ENCODE measurements around a stretch of chr6.

DNA sequence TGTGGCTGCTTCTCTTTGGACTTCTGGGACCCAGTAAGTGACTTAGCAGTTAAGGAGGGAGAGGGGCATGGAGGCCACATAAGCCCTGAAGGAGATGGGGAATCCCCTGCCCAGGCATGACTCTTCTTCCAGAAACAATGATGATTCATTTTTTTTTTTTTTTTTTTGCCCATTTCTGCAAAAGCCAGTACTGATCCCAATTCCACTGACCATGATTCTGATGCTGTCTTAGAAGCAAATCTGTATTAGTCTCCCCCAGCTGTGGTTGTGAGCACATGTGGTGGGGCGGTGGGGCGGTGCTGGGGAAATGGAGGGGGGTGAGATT, 432 bp downstream of the MUC22 start:
- RRBS, result no CpG with 5 or more reads among the region's 2 CpGs

GRCh38 chr6:31021407-31022142, 11.3 kb downstream of the MUC22 start:
- RRBS, result no CpG with 5 or more reads among the region's 14 CpGs

GRCh38 chr6:31079575-31080098, 32.7 kb downstream of the C6orf15 start:
- RRBS, result 4% methylated on average over 3 of the region's 16 CpGs

GRCh38 chr6:31162659-31163371, 4.4 kb downstream of the TCF19 start:
- RRBS, result no CpG with 5 or more reads among the region's 9 CpGs

GRCh38 chr6:31175778-31176329, 5.4 kb upstream of the POU5F1 start:
- RRBS, result no CpG with 5 or more reads among the region's 5 CpGs

DNA sequence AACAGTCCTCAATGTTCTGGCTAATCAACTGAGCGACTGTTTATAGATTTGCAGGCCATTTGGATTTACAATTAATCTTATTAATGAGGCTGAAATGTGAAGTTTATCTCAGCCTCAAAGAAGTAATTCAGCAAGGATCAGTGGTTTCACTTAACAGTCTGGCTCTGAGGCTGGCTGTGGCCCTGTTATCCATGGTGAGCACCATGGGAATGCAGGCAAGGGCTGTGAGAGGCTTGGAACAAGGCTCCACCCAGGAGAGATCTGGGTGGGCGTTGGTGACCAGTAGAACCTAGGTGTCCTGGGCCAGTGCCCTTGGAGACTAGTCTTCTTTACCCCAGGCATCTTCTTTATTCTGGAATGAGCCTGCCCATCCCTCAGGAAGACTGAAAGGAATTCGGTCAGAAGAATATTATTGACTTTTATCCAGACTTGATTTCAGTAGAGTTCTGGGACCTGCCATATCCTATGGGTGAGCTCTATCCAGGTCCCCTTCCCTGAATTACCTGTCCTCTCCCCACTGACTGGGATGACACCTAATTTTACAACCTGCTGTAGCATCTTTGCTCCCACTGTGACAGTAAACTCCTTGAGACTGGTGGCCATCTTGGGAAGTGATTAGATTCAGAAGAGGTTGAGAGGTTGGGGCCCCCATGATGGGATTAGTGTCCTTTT, 29.3 kb upstream of the POU5F1 start:
- RRBS, result no CpG with 5 or more reads among the region's 3 CpGs

DNA sequence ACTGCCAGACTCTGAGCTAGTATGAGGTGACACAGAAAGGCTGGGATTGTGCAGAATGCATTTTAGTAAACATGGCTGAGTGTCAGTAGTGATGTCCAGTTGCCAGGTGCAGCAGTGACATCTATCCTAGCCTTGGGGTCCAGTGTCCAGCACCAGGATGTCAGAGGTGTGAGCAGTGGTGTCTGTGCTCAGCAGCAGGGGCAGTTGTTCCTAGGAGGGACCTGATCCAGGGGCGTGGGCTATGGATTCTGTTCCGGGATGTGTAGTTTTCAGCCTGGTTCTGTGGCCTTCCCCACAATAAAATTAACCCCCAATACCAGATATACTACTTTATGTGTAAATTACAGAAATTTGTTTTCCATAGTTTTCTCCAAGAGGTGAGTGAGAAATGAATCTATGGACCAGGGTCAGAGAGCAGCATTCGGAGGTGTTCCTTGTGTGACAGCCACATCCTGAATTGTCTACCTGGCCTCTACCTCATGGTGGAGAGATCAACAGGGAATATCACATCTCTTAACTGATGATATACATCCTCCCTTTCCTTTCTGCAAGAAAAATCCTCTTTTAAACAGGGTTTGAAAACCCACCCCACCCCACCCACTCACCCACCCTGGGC, 5.8 kb downstream of the HLA-C start:
- RRBS, result no CpG with 5 or more reads among the region's 3 CpGs

- RRBS, result 3% methylated on average over 4 of the region's 44 CpGs
Measured at GRCh38 chr6:31399875-31400512, 3.4 kb upstream of the MICA start.

- RRBS, result no CpG with 5 or more reads among the region's 25 CpGs
Measured at GRCh38 chr6:31400513-31400955, 2.9 kb upstream of the MICA start.

DNA sequence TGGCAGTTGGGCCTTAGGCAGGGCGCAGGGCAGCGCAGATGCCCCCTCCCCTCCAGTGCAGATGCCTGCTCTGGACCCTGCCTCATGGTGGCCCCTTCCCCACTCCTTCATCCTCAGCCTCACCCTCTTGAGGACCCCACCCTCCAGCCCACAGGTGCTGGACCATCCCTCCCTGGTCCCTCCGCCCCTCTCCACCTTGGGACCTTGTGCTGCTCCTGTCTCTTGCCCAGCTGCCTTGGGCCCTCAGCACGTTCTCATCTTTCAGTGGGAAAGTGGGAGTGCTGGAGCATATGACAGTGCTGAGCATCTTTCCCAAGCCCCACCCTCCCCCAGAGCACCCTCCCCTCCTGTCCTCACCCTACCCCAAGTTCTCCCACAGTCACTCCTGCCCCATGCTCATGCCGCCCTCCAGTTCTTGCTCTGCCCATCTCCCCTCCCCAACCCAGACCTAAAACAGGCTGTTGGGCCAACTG, 1.4 kb downstream of the MICA start:
- RRBS, result no CpG with 5 or more reads among the region's 5 CpGs

GRCh38 chr6:31464156-31464797, 33.7 kb upstream of the MICB start:
- RRBS, result no CpG with 5 or more reads among the region's 6 CpGs

- RRBS, result no CpG with 5 or more reads among the region's 21 CpGs
Measured at GRCh38 chr6:31534925-31535578, 6.3 kb downstream of the MCCD1 start.

GRCh38 chr6:31611184-31611407, 3.9 kb upstream of the AIF1 start:
- RRBS, result no CpG with 5 or more reads among the region's 5 CpGs

GRCh38 chr6:31632108-31633213, 11.9 kb downstream of the PRRC2A start:
- RRBS, result 97% methylated on average over 5 of the region's 36 CpGs

DNA sequence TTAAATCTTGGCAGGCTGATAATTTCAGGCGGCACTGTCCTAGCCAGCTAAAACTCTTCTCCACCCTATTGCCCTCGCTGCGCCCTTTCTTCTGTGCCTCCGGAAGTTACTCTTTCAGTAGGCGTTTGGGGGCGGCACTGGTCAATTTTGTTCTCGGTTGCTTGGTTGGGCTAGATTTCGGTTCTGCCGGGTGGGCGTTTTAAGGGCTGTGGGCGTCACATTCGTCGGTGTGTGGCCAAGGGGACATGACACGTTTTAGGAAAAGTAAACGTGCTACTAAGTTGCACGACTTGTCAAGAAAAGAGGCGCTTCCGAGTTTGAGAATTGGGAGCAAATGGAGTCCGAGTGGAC, 403 bp upstream of the BAG6 start:
- RRBS, result 2% methylated on average over 6 of the region's 19 CpGs

GRCh38 chr6:31727126-31727498, 2.0 kb downstream of the DDAH2 start:
- RRBS, result no CpG with 5 or more reads among the region's 3 CpGs

DNA sequence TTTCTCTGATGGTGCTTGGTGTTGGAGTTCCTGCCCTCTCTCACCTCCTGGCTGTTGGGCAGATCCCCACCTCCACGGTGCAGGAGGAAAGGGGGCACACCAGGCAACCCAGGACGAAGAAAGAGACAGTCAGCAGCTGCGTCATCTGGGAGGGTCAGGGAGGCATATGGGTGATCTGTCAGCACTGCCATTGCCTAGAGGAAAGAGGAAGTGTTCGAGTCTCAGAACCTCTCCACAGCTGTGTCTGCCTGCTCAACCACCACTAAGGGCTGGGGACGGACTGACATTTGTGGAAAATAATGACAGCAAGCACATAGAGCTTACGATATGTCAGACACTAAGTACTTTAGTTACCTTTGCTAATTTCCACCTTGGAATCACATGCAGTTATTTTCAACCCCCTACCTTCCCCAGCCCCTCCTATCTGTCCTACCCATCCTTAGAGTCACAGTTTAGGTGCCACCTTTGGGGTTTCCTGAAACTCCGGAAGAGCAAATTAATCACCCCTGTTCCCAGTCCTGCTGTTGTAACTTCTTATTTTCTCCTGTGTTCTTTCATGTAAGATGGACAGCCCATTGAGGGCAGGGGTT, 1.5 kb downstream of the DDAH2 start:
- RRBS, result 83% methylated on average over 1 of the region's 7 CpGs

GRCh38 chr6:31769535-31770221, 7.2 kb downstream of the SAPCD1 start:
- RRBS, result no CpG with 5 or more reads among the region's 12 CpGs

GRCh38 chr6:31834754-31835732, 7.5 kb downstream of the HSPA1B start:
- RRBS, result 2% methylated on average over 7 of the region's 51 CpGs

- RRBS, result 63% methylated on average over 3 of the region's 28 CpGs
Measured at GRCh38 chr6:31870407-31871688, 7.9 kb downstream of the SLC44A4 start.